Cerebellum (tissue), 5 donors: Measurements from ENCODE around the genes CRCT1, LCE3D, LCE2A, IVL, PRR9, LORICRIN, PGLYRP4 and S100A9.

- PRO-cap, 3 experiments, result no peak in any of the 3 experiments
- RAMPAGE, long total RNA, result no peak
These were observed 45.9 kb upstream of the CRNN start for GRCh38 chr1:152459775-152460507.

DNA sequence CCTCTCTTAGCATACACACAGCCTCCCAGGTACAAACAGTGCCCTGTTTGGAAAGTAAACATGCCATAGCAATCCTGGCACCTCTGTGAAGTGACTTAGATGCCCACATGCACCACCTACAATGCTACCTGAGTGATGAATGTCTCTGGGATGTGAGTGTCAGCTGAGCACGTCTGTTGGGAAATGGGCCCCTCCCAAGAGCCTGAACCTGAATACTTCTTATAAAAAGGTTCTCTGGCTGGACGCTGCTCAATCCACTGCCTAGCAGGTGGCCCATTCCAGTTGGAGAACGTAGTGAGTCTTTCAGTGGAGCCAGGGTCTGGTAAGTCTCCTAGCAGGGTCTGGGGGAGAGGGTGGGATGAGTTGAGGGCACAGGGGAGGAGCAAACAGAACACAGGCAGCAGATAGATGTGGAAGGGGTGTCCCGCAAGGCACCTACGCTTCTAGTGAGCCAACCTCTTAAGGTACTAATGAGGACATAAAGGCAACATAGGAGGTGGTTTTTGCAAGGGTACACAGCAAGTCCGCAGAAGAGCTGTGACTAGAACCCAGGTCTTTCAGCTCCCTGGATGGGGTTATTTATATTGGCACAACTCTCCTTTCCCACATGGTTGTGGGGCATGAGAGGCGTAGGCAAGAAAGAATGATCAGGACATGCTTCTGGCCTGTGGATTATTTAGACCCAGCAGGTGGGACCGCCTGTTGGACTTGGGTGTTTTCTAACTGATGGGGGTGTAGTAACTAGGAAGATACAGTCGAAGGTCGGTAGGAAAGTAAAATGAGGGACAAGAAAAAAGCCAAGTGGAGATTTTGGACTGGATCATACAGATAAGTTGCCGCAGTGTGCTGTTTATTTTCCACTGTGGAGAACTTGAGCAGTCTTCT is at the start of gene CRCT1:
Gene CRCT1 (plus strand): TSS at position 252 of the 885 bp plus-strand sequence.
- PRO-cap, 3 experiments, result no peak in any of the 3 experiments
- RAMPAGE, long total RNA, result no peak

- PRO-cap, 3 experiments, result no peak in any of the 3 experiments
- RAMPAGE, long total RNA, result no peak
These were observed at the start of gene LCE3D for GRCh38 chr1:152580304-152580790. Gene LCE3D (minus strand): TSS chr1:152580516.

DNA sequence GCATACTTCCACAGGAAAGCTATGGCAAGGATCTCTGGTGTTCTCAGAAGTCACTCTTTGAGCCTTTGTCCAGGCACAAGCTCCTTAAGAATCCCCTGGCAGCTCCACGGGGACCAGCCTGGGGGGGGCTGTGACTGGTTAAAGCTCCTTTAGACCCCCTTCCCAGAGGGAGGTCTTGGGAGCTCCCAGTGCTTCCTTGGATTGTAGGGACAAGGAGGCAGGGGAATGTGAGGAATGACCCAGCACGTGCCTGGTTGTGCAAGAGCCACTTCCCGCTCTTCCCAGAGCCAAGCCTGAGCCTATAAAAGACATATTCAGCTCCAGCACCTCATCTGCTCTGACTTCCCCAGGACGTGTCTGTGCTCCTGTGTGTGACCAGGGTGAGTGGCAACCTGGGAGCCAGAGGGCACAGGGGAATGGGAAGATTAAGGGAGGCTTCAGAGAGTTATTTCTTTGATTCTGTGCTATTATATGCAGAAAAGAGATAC is at the start of gene LCE2A:
Gene LCE2A (plus strand): TSS at position 331 of the 488 bp plus-strand sequence.
- PRO-cap, 3 experiments, result no peak in any of the 3 experiments
- RAMPAGE, long total RNA, result no peak

DNA sequence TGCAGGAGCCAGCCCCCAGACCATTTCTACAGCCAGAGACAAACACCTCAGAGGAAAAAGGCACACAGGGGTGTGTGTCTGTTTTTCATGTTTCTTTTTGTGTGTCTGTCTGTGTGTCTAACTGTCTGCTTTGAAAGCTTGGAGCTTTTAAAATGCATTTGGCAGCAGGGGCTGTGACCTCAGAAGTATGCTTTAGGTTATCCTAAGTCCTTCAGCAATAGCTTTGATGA is 7.3 kb downstream of the KPRP start:
- PRO-cap, 3 experiments, result no peak in any of the 3 experiments
- RAMPAGE, long total RNA, result no peak

DNA sequence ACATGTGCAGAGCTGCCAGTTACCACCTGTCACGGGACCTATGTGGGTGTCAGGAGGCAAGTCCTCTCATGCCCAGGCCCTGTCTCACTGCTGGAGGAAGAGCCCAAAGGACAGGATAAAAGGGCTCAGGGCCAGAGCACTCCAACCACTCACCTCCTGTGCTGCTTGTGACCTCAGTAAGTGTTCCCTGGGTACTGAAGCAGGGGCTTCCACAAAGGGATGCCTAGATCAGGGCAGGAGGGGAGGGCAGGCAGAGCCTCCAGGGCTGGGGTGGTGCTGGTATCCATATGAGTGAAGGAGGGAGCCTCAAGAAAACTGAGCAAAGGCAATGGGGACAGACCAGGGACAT is 590 bp upstream of the LCE1B start:
- PRO-cap, 3 experiments, result no peak in any of the 3 experiments
- RAMPAGE, long total RNA, result no peak

DNA sequence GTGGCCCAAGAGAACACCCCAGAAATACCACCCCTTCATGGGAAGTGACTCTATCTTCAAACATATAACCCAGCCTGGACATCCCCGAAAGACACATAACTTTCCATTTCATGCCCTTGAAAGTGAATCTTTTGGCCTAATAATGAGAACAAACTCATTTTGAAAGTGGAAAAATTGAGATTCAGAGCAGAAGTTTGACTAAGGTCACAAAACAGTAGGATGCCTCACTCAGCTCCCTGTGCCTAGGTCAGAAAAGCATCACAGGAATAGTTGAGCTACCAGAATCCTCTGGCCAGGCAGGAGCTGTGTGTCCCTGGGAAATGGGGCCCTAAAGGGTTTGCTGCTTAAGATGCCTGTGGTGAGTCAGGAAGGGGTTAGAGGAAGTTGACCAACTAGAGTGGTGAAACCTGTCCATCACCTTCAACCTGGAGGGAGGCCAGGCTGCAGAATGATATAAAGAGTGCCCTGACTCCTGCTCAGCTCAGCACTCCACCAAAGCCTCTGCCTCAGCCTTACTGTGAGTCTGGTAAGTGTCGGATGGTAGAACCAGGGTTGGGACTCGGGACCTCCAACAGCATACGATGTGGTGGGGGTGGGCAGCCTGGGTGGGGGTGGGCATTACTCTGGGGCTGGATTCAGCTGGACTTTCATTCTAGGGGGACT is at the start of gene IVL:
Gene IVL (plus strand): TSS at position 483 of the 663 bp plus-strand sequence.
- PRO-cap, 3 experiments, result no peak in any of the 3 experiments
- RAMPAGE, long total RNA, result no peak

GRCh38 chr1:153217426-153217845 is at the start of gene PRR9:
Gene PRR9 (plus strand): TSS chr1:153217584.
- PRO-cap, 3 experiments, result no peak in any of the 3 experiments
- RAMPAGE, long total RNA, result no peak

DNA sequence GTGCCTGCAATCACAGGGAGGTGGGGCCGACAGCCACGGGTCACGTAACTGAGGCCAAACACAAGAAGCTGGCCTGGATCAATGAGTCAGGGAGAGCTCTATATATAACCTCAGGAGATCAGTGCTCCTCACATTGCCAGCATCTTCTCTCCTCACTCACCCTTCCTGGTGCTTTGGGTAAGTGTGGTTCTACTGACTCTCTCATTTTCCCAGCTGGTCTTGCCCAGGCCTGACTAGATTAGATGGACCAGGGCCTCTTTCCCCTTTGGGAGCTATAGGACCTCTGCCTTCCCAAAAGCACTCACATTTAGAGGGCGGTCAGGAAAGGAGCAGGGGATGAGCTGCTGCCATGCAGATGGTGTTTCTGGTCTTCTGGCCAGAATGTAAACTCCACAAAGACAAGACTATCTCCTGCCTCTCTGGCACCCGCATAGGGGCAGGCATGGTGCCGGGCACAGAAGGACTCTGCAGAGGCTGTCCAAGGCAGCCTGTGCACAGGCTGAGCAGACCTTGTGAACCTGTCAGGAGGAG is at the start of gene LORICRIN:
Gene LORICRIN (plus strand): TSS at position 131 of the 531 bp plus-strand sequence.
- PRO-cap, 3 experiments, result no peak in any of the 3 experiments
- RAMPAGE, long total RNA, result no peak

GRCh38 chr1:153348716-153349269 is at the start of gene PGLYRP4:
Gene PGLYRP4 (minus strand): TSS chr1:153348841.
- PRO-cap, 3 experiments, result no peak in any of the 3 experiments
- RAMPAGE, long total RNA, result no peak

DNA sequence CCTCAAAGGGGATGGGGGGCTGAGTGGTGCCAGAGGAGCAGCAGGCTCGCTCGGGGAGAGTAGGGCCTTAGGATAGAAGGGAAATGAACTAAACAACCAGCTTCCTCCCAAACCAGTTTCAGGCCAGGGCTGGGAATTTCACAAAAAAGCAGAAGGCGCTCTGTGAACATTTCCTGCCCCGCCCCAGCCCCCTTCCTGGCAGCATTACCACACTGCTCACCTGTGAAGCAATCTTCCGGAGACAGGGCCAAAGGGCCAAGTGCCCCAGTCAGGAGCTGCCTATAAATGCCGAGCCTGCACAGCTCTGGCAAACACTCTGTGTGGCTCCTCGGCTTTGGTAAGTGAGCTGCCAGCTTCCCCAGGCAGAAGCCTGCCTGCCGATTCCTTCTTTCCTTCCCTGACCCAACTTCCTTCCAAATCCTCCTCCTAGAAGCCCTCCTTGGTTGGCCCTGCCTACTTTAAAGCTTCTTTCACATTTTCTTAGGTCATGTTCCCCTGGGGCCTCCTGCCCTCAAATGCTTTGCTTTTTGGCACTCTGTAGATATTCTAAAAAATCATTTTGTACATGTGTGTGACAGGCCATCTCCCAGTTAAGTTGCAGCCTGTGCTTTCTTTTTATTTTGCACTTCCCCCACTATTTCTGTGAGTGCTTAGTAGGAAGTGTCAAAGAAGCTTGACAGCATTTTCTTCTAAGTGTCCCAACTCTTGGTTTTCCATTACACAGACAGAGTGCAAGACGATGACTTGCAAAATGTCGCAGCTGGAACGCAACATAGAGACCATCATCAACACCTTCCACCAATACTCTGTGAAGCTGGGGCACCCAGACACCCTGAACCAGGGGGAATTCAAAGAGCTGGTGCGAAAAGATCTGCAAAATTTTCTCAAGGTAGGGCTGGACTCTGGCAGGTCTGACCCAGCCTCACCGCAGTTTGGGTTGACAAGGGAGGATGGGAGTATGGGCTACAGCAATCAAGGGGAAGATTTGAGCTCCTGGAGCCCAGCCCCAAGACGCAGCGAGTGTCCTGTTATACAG is at the start of gene S100A9:
Gene S100A9 (plus strand): TSS at position 310 of the 1,036 bp plus-strand sequence.
- PRO-cap, 3 experiments, result no peak in any of the 3 experiments
- RAMPAGE, long total RNA, result no peak

GRCh38 chr1:153373956-153374565 is 1.4 kb downstream of the S100A12 start:
- PRO-cap, 3 experiments, result no peak in any of the 3 experiments
- RAMPAGE, long total RNA, result no peak

- PRO-cap, 3 experiments, result no peak in any of the 3 experiments
- RAMPAGE, long total RNA, result no peak
These were observed 3.0 kb upstream of the S100A8 start for GRCh38 chr1:153393763-153394424.

DNA sequence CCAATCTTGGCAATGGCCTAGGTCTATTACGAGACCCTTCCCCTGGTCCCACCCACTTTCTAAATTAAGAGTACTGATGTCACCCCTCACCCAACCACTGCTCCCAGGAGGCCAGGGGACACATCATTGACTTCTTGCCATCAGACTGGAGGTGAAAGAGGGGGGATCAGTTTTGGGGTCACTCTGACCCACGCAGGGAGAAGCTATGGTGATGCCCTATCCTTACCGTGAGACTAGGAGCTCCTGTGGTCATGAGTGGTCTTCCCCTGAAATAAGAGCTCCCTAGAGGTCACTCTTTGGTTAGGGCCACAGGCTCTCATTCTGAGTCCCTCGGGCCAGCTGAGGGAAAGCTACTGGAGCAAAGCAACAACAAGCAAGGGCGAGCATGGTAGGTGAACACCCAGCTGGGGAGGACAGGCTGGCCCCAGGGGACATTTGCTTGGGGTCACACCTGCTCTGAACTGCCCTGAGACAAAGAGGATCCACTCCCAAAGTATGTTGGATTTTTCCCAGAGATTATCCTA is 34.7 kb upstream of the S100A7 start:
- PRO-cap, 3 experiments, result no peak in any of the 3 experiments
- RAMPAGE, long total RNA, result no peak

DNA sequence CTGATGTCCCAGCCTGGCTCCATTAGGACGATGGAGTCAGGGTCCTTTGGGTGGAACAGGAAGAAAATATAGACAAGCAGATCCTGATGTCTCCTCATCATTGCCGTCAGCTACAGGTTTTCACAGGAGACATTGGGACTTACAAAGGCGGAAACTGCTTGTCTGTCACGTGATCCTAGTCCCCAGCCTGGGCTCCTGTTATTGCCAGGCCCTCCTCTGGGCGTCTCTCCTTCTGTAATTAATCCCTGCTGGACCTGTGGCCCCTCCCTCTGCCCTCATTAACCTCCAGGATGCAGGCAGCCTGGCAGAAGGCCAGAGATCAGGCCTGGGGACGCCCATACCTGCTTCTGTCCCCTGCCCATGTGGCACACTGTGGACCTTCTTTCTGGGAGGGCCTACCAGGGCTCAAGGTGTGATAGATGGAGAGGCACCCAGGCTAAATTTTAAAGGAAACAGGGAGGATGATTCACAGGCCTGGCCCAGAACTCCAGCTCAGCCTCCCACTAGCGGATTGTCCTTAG is 2.4 kb downstream of the S100A5 start:
- PRO-cap, 3 experiments, result no peak in any of the 3 experiments
- RAMPAGE, long total RNA, result no peak

DNA sequence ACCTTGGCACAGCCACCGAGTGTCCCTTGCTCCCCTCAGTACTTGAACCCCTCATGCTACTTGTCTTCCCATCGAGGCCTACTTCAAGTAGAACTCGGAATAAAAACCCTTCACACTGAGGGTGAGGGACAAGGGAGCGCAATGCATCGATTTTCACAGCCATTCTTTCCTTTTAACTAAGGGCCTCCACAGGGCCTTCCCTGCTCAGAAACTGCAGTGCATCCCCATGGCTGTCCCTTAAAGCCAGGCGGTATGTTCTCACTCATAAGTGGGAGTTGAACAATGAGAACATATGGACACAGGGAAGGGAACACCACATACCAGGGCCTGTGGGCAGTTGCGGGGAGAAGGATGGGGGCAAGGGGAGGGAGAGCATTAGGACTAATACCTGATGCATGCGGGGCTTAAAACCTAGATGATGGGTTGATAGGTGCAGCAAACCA is 1.4 kb upstream of the S100A2 start:
- PRO-cap, 3 experiments, result no peak in any of the 3 experiments
- RAMPAGE, long total RNA, result no peak

- PRO-cap, 3 experiments, result peak in 2 of 3 experiments; most common plus-strand start chr1:153568819 (in 1); most common minus-strand start chr1:153568643 (in 1)
- RAMPAGE, long total RNA, result no peak
These were observed 2.9 kb upstream of the S100A2 start for GRCh38 chr1:153568297-153569090.

GRCh38 chr1:153606814-153607983 is 5.7 kb downstream of the S100A16 start:
- PRO-cap, 3 experiments, result no peak in any of the 3 experiments
- RAMPAGE, long total RNA, result no peak

DNA sequence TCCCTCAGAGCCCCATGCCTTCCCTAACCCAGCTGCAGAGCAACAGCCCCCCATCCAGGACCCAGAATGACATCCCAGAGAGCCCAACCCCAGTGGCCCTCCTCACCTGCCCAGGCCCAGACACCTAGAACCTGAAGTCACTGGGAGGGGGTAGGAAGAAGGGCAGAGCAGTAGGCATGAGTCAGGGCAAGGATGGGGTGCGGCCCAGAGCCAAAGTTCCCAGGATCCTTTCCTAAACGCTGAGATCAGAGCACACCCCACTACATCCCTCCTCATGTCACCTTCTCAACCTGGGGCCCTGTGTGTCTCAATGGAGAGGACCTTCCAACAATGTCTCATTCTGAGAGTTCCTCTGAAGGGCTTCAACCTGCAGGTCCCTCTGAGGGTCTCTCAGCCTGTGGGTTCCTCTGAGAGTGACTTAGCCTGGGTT is 958 bp upstream of the S100A14 start:
- PRO-cap, 3 experiments, result no peak in any of the 3 experiments
- RAMPAGE, long total RNA, result no peak

DNA sequence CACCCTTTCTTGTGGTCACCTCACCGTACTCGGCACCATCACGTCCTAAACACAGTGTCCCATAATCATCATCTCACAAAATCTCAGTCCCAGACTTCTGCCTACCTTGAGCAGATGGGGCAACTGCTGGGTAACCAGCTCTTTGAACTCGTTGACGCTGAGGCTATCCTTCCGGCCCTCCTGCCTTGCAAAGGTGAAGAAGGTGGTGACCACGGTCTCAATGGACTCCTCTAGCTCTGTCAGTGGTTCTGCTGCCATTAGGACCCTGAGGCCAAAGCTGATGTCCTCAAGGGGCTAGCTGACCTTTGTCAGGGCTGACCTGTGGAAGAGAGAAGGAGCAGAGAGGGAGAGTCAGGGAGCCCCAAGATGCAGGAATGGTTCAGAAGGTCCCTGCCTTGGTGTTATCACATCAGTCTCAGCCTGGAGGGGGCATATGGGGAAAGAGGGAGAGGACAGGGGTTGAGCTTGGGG is 1.1 kb downstream of the S100A13 start:
- PRO-cap, 3 experiments, result no peak in any of the 3 experiments
- RAMPAGE, long total RNA, result no peak